Karpas-422 (cell line): ENCODE results near the gene CSN3.

GRCh38 chr4:63532847-63533235 lies 876.4 kb downstream of the TECRL start:
- PRO-cap, result no peak
- RAMPAGE, long total RNA, result no peak

DNA sequence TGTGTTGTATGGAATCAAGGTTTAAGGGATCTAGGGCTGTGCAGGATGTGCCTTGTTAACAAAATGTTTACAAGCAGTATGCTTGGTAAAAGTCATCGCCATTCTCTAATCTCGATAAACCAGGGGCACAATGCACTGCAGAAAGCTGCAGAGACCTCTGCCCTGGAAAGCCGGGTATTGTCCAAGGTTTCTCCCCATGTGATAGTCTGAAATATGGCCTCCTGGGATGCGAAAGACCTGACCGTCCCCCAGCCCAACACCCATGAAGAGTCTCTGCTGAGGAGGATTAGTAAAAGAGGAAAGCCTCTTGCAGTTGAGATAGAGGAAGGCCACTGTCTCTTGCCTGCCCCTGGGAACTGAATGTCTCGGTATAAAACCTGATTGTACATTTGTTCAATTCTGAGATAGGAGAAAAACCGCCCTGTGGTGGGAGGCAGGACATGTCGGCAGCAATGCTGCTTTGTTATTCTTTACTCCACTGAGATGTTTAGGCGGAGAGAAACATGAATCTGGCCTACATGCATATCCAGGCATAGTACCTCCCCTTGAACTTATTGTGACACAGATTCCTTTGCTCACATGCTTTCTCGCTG lies 53.1 kb downstream of the TECRL start:
- PRO-cap, result no peak
- RAMPAGE, long total RNA, result no peak

DNA sequence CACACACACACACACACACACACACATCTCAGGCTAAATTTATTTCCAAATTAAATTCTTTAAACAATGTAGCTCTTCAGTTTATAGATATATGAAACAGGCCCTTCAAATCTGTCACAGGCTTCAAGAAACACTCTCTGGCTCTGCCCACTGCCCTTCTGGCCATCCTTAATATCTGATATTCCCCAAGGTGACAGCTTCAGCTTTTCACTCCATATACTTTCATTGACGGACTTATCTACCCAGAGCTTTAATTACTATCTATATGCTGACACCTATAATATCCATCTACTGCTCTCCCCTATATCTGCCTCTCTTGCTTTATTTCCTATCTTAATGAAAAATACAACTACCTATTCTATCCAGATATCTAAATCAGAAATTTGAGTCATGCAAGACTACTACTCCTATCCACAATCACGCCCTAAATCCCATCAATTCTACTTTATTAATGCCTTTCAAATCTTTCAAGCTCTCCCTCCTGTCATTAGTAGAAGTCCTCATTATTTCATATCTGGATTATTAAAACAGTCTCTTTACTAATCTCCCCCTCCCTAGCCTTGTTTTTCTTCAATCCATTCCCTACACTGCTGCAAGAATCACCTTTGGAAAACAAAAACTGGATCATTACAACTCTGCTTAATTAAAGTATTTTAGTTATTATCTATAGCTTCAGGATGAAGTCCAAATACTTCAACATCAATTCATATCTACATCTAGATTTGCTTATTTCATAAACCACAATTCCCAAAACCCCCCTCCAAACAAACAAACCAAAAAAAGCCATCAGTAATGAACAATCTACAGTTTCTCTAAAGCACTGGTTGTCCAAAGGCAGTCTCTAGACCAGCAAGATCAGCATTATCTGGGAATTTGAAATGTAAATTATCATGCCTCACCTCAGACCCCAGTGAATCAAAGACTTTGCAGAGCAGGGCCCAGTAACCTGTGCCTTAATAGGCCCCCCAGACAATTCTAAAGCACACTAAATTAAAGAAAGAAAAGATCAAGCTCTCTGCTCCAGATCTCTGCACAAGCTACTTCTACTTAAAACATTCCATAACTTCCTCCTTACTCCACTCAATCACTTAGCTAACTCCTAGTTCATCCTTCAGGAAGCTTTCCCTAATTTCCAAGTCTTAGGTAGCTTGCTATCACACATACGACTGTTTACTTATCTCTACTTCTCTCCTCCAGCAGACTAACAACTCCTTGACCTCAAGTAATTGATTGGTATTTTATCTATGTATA lies 35.6 kb downstream of the CENPC start:
- PRO-cap, result no peak
- RAMPAGE, long total RNA, result no peak

DNA sequence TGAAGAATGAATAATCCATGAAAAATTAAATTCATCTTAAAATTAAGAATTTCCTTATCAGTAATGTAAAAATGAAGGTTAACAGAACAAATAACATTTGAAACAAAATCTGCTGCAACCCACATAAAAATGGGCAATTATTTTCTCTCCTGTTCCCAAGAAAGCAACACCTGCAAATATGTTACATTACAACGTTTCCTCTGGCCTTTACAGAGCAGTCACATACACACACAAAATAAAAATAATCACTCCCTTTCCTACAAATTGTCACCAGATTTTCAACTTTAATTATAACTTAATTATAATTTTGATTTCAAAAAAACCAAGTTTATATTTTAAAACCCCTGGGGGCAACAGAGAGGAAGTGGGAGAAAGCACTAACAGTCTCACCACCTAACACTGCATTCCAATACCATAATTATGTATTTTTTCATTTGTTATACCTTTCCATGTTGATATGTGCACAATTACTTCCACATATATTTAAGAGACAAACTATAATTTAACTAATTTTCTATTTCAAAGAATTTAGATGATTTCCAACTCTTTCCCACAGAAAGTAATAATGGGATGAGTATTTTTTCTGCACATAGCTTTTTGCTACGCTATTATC lies 21.7 kb downstream of the YTHDC1 start:
- PRO-cap, result no peak
- RAMPAGE, long total RNA, result no peak

DNA sequence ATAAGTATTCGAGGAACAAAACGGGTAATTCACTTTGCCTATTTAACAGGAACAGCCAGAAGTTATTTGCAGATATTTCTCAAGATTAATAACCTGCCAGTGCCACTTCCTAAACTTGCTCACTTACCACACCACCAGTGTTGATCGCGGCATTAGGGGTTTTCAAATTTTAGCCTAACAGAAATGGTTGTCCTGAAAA lies 808 bp downstream of the YTHDC1 start:
- PRO-cap, result no peak
- RAMPAGE, long total RNA, result no peak

DNA sequence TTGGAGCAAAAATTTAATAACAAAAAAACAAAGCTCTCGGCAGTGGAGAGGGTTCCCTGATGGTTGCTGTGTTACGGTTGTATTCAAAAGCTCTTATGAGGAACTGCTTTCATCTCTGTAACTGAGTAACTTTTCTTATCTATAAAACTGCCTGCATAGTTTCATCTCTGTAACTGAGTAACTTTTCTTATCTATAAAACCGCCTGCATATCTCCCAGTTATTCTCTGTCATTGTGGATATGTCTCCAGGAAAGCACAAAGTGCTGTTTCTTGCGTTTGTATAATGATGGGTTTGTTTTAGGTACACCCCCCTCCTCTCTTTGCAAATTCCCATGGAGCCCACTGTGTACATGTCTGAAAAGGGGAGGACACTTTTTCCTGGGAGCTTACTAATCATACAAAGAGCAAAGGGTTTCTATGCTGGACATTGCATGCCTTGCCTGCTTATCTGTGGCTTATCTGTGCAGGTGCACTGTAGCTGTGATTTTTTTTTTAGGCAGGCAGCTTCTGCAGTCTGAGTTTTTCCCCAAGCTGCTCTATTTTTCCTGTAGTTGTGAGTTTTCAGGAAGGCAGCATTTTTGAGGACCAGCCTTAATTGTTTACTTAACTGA lies 62.6 kb upstream of the UGT2B15 start:
- PRO-cap, result no peak
- RAMPAGE, long total RNA, result no peak

GRCh38 chr4:68864306-68865271 lies 48.8 kb downstream of the UGT2B10 start:
- PRO-cap, result no peak
- RAMPAGE, long total RNA, result no peak

DNA sequence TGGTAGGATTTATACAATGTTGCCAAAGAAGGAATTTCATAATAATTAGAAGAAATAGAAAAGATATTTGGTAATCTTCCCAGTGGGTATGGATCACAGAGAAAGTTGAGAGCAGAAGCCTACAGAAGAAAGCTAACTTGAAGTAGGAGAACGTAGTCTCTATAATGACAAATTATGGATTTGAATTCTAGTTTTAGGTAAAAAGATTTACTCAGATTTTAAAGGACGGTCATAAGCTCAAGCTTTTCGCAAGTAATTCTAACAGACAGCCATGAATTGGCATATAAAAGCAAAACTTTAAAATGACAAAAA lies 23.2 kb upstream of the UGT2B4 start:
- PRO-cap, result no peak
- RAMPAGE, long total RNA, result no peak

DNA sequence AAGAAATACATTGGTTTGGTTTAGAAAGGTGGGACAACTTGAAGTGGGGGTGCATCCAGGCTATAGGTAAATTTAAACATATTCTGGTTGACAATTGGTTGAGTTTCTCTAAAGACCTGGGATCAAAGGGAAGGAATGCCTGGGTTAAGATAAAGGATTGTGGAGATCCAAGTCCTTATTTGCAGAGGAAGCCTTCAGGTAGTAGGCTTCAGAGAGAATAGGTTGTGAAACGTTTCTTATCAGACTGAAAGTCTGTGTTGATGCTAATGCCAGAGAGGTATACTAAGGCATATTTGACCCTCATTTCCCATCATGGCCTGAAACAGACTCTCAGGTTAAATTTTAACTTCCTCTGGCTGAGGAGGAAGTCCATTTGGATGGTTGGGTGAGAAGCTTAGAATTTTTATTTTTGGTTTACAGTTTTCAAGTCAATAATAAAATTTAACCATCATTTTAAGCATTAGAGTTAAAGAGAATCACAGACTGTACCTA lies 48.1 kb downstream of the UGT2A2 start:
- PRO-cap, result no peak
- RAMPAGE, long total RNA, result no peak

GRCh38 chr4:69858548-69859800 lies 971 bp downstream of the SULT1E1 start:
- PRO-cap, result no peak
- RAMPAGE, long total RNA, result no peak

GRCh38 chr4:70242346-70242753 lies at the start of gene CSN3:
TSS of gene CSN3 (plus strand) at chr4:70242597.
- PRO-cap, result no peak
- RAMPAGE, long total RNA, result no peak

GRCh38 chr4:70689370-70689721 lies 1.0 kb downstream of the UTP3 start:
- PRO-cap, result no peak
- RAMPAGE, long total RNA, result no peak

DNA sequence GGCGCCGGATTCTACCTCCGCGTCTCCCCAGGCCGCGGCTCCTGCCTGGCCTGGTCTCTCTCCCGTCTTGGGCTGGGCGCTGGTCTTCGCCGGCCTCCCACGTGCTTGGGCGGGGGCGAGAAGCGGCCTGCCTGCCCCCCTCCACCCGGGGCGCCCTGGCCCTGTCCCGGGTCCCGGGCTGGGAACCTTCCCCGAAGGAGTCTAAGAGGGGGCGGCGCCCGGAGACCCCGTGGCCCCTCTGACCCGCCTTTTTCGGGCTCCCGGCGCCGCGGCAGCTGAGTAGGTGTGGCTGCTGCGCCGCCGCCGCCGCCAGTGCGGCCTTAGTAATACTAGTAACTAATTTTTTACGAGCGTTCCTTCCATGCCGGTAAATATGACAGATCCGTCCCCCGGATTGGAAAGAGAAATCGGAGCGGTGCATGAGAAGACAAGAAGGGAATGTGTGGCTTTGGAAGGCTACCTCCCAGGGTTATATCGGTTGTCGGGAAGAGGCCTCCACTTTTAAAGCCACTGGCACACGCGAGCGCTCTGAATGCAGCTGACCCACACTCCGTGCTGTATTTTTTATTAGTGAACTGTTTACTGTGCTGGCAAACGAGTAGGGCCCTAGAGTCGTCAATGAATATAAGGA lies 16.2 kb upstream of the RUFY3 start:
- PRO-cap, result no peak
- RAMPAGE, long total RNA, result no peak

DNA sequence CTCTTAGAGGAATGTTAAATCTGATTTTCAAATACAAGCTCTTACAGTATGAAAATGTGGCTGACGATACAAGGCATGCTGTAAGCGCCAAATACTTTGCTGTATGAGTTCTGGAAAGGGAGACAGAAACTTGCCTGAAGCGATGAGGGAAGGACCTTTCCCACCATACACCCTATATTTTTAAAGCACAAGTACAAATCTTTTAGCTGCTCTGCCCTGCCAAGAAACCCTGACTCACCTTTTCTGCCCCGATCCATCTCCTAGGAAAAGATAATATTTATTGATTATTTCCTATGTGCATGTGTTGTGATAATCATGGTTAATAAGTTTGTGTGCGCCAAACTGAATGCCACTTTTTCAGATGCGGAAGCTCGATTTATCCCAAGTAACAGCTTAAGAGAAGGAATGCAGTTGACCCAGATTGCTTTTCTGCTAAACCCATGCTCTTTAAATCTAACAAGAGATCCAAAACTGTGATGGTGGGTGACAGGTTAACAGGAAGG lies 15.6 kb upstream of the RUFY3 start:
- PRO-cap, result no peak
- RAMPAGE, long total RNA, result no peak

DNA sequence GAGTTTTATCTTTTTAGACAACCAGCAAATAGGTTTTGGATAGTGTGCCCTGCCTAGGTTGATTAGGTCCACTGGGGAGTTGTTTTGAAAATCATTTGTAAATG lies 897 bp downstream of the MOB1B start:
- PRO-cap, result no peak
- RAMPAGE, long total RNA, result no peak

DNA sequence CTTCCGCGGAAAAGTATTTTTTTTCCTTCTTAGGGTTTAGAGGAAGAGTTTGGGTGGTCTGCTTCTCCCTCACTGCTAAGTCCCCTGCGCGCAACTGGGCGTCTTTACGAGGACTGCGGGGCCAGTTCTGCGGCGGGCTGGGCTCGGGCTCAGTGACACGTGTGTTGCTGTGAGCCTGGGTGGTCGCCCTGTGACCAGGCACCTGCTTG lies 438 bp downstream of the SLC4A4 start:
- PRO-cap, result no peak
- RAMPAGE, long total RNA, result no peak

DNA sequence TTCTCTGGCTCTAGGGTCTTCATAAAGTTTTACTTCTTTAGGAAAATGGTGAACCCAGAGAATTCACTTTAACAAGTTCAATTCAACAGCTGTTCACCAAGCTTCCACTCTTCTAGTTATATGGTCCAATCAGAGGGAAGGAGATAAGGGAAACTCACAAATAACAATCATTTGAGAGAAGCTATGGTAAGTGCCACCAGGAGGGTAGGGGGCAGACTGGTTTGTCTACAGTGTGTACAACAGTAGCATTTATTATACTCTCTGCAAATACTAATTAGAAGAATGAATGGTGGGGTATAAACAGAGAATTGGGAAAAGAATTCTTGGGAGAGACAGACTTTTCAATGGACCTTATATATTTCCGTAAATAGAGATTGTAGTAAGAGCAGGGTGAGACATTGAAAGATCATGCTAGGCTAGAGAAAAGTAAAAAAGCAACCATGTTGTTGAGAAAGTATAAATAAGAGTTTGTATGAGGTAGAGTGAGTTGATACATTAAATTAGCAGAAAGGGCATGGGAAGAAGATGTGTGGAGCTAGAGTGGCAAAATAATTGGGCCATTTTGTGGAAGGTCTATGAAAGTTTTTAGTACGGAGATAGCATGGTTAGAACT lies 186.1 kb downstream of the SLC4A4 start:
- PRO-cap, result no peak
- RAMPAGE, long total RNA, result no peak

DNA sequence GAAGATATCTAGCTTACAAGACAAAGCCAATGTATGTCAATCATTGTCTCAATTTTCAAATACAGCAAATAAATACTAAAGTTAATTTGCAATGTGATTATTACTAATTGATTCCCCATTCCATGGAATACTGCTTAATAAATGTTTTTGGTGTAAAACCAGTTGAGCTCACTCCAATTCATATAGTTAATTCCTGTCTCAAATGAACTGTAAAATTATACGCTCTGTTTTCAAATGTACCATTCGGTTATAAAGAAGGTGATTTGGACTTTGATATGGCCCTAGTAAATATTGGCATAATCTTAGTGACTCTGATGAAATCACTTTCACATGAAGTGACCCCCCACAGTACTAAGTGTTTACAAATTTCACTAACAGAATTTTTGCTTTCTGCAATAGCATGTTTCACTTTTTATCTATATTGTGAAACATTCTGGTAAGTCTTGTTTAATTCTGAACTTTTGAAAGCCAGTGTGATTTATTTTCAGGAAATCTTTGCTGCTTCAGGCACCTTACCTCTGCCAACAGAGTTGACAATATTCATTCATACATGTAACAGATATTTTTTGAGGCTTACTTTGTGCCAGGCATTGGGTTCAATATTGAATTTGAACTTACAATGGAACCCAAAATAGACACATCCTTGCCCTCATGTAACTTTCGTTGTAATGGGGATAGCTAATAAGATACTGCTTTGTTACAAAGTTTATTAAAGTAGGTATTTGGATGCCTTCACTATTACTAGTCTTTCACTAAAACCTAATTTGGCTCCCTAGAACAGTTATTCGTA lies 10.8 kb downstream of the GC start:
- PRO-cap, result no peak
- RAMPAGE, long total RNA, result no peak

- PRO-cap, result no peak
- RAMPAGE, long total RNA, result no peak
Measured at GRCh38 chr4:71857998-71858416, 74.1 kb upstream of the GC start.

DNA sequence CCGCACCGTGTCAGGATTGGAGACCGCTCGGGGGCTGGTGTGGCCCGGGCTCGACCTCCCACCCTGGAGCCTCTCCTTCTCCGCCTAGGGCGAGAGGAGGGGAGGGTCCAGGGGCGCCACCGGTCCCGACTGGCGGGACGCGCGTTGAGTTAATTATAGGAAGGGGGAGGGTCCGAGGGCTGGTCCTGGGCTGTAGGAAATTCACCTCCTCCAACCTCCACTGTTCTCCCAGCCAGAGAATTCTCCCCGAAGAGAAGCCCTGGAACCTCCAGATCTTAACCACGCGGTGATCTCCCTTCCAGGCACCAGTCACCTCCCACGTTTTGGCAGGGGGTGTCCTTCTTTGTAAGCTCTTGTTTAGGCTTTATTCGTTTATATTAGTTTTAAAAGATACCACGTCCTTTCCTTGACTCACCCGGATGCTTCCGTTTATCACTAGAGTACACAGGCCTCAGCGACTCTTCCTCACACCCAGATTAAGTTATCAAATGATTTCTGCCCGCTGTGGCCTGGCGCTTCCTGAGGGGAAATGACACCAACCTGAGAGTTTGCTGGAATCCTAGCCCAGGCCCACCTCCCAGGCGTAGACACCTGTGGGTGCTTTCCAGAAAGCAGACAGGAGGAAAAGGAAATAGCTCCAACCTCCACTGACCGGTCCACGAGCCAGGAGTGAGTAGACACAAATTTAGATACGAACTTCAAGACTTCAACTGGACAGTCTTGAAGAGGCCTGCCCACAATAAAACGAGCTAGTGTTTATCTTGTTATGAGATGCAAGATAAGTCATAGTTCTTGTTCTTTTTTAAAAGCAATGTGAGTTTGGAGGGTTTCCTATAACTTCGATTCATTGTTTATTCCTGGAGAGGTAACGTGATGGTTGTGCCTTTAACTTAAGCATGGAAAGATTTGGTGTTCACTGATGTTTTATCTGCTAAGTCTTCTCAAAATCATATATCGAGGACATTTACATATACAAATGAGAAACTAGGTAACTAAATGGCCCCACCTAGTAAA lies 747 bp upstream of the ADAMTS3 start:
- PRO-cap, result no peak
- RAMPAGE, long total RNA, result no peak